H4 (cell line): Measurements from ENCODE around the genes ZC3H11B and C1orf115.

GRCh38 chr1:213462620-213462970 lies 411.6 kb downstream of the RPS6KC1 start:
- RAMPAGE, long total RNA = no peak

GRCh38 chr1:213658633-213658989 lies 329.2 kb upstream of the PROX1 start:
- RAMPAGE, long total RNA = no peak

DNA sequence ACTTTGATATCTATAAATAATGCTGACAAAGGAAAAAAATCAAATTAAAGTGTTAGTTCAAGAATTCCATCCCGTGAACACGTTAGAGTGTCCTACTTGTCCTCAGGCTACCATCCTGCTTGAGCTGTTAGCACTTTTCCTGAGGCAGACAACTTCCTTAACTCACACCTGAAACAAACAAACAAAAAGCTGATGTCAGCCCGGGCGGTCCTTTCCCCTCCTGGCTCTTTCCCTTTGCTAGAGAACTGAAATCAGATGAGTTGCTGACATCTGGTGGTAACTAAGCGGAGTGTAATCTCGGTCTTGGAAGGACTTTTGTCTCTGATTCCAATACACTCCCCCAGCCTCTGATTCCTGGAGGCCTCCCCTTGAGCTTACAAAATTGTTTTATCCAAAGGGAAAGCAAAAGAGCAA lies 135.3 kb downstream of the PROX1 start:
- RAMPAGE, long total RNA = no peak

DNA sequence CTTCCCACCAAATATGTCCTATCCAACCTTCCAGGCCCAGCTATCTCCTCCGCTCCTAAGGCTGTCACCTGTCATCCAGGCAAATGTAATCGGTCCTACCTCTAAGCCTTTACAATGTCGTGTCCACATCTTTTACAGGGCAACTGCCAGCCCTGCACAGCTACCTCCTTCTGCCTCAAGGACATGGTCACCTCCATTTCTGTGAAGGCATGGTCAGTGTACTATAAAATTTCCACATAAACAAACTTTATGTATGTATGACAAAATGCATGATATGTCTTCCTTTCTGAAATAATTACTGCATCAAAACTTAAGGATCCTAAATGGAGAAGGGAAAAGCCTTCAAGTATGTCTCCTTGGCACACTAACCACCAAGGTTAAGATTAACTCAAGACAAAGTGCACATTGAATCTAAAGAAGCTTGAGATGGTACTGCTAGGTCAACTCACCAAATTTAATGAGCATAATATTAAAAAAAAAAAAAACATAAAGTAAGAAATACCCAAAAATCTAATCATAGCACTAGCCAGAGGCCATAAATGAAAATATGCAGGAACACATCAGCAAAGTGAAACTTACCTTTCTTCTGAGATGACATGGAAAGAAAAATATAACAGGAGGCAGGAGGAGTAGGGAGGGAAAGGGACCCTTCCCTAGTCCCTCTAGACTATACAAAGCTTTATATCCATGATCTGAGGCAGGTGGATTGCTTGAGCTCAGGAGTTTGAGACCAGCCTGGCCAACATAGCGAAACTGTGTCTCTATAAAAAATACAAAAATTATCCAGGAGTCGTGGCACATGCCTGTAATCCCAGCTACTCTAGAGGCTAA lies 34.2 kb downstream of the PTPN14 start:
- RAMPAGE, long total RNA = no peak

DNA sequence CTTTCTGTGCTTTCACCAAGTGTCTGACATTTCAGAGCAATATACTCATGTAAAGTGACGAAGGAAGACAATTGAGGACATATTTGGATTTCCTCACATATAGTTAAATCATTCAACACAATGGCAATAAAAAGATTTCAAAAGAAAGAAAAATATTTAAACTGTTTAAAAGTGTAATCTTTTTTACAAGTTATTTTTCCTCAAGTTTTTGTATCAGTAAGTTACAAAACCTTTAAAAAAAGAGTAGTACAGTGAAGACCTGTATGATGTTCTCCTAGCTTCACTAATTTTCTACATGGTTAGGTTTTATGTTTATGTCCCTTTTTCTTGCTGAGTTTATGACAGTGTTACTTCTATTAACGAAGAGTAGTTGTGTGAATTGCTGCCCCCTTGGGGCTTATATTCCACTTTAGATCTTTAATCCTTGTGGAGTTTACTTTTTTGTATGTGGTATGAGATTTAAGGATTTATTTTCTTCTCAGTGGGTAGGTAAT lies 14.6 kb downstream of the KCTD3 start:
- RAMPAGE, long total RNA = no peak

DNA sequence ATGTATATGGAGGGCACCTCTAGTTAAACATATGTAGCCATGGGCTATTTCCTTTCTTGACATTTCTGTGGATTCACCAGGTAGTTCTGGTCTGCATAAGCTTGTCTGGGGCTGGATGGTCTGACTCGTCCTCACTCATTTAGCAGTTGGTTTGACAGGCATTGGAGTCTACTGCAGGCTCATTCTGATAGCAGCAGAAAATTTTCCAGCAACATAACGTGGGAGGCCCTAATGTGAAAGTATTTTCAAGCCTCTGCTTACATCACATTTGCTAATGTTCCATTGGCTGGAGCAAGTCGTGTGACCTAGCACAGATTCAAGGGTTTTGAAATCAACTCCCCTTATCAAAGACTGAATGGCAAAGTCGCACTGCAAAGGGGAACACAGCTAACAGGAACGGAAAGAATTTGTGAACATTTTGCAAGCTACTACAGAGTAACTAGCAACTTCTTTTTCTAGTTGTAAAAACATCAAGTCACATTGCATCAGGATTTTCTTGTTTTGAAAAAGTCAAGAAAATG lies 2.3 kb upstream of the USH2A start:
- RAMPAGE, long total RNA = no peak

DNA sequence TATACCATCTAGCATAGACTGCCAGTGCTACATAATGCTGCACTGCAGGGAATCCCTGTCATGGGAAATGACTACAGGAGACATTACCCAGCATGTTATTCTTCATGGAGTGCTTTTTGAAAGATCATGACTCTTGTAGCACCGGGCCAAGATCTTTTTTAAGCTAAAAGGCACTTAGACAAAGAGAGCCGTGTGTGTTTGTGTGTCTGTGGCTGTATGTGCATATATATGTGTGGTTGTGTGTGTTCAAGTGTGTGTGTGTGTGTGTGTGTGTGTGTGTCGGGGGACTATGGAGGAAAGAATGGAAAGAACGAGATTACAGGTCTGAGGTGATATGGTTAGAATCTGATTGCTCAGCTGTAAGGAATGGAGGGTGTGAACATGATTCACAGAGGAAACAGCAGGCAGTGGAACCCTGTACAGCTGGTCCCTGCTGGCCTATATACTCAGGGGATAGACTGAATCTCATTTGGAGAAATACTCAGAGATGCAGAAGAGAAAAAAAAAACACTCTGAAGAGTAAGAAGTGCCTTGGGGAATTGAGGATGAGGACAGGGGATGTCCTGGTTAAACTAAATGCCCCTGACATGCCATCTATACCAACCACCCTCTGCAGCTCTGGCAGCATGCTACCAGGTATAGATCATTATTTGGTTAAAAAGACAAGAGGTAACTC lies 180.1 kb upstream of the ESRRG start:
- RAMPAGE, long total RNA = no peak

DNA sequence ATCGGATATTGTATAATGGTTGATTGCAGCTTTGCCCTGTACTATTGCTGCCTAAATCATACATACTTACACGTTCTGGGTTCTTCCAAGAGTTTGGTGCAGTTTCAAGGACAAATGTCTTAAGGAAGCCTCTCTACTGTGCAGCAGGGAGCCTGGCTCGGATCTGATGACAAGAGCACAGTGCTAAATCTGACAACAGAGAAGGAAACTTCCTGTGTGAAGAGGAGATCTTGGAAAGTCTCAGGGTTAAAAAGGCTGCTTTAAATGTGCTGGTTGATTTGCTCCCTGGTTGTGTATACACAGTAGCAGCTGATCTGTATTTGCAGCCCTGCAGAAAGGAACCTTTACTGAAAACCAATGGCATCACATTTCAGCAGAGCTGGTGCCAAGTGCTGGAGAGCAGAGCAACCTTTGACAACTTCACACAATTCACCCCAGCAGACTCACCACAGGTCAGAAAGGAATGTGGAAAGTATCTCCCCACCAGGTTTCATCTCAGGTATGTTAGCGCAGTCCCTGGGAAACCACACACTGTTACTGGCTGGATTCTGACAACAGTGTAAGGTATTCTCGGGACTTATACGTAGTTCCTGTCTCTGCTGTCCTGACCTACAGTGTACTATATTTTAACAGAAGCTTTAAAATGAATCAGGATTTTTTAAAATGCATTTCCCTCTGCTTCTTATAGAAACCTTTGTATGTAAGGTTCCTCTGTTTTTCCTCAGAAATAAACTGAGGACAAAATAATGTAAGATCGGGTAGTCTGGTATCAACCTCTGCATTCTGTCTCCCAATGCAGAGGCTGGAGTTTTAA lies 355.0 kb upstream of the ESRRG start:
- RAMPAGE, long total RNA = no peak

DNA sequence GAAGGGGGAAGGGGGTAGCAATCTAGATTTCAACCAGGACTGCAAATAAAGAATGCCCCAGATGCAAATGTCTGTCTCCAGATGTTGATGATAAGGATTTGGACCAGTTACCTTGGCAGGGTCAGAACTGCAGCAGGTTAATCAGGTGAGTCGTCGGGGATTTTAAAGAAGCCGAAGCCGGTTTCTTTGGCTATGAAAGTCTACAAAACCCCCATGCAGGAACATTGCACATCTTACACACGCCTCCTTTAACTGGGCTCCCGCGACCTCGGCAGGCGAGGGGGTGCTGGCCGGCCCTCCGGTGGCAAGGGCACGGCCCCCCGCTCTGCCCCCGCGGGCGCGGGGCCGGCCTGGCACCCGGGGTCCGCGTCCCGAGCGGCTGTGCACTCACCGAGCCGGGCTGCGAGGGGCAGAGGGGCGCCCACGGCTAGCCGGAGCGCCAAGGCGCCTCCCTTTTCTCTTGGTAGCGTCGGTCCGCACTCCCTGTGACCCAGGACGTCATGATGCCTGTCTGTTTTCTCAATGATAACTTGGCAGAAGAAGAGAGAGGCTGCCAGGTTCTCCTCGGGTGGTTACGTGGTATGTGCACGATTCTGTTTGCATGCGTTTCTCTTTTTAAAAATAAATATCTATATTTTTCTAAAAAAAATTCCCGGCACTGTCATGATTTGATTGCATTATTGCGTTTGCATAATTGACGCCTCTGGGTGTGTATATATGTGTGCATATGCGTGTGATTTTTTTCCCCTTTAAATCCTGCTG lies 366.3 kb upstream of the ESRRG start:
- RAMPAGE, long total RNA = no peak

- RAMPAGE, long total RNA = no peak
Observed at GRCh38 chr1:218348093-218348429, 2.9 kb downstream of the TGFB2 start.

GRCh38 chr1:218459314-218459831 lies 114.2 kb downstream of the TGFB2 start:
- RAMPAGE, long total RNA = no peak

- RAMPAGE, long total RNA = no peak
Observed at GRCh38 chr1:218473520-218474086, 128.5 kb downstream of the TGFB2 start.

- RAMPAGE, long total RNA = no peak
Observed at GRCh38 chr1:219612975-219613247, at the start of gene ZC3H11B. Gene ZC3H11B (minus strand): TSS chr1:219613105.

- RAMPAGE, long total RNA = no peak
Observed at GRCh38 chr1:219740650-219740991, 127.7 kb upstream of the ZC3H11B start.

DNA sequence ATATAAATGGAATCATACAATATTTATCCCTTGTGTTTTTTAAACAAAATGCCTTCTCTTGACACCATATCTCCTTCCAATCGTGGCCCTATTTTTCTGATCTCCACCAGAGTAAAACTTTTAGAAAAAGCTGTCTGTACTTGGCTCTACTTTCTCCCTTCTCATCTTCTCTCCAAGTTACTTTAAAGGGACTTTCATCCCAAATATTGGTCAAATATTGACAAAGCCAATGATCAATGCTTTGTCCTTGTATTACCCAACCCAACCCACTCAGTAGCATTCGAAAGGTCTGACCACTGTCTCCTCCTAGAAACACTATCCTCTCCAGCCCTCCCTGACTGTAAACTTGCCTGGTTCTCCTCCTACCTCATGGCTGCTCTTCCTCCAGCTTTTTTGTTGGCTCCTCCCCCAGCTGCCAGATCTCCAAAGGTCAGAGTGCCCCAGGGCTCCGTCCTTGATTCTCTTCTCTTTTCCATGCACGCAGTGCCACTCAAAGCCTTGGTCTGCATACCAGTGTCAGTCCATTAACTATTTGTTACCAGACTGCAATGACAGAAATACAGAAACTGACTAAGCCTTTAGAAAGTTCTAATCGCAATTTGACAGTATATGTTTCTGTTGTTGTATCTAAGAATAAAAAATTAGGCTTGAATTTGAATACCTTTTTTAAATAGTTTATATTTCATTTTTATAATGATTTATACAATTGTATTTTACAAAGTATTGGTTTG lies 44.4 kb downstream of the SLC30A10 start:
- RAMPAGE, long total RNA = no peak

- RAMPAGE, long total RNA = no peak
Observed at GRCh38 chr1:219926127-219927057, 2.0 kb downstream of the SLC30A10 start.

DNA sequence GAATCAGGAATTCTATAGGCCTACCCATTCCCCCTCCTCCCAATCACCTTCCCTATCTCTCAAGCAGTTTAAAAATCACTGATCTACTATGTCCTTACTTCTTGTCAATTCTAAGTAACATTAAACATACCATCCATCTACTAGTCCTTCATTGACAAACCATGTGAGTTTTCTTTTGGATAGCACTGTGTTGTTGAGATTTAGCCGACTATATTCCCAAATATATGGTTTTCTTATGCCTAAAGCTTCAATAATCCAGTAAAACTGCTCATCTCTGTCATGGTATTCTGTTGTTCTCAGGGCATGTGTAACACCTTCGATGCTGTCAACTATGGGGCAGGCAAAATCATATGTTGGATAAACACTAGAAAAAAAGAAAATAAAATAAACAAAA lies 26.4 kb downstream of the EPRS1 start:
- RAMPAGE, long total RNA = no peak

- RAMPAGE, long total RNA = no peak
Observed at GRCh38 chr1:220090195-220090713, 666 bp upstream of the BPNT1 start.

- RAMPAGE, long total RNA = no peak
Observed at GRCh38 chr1:220642967-220643509, 47.1 kb upstream of the C1orf115 start.

DNA sequence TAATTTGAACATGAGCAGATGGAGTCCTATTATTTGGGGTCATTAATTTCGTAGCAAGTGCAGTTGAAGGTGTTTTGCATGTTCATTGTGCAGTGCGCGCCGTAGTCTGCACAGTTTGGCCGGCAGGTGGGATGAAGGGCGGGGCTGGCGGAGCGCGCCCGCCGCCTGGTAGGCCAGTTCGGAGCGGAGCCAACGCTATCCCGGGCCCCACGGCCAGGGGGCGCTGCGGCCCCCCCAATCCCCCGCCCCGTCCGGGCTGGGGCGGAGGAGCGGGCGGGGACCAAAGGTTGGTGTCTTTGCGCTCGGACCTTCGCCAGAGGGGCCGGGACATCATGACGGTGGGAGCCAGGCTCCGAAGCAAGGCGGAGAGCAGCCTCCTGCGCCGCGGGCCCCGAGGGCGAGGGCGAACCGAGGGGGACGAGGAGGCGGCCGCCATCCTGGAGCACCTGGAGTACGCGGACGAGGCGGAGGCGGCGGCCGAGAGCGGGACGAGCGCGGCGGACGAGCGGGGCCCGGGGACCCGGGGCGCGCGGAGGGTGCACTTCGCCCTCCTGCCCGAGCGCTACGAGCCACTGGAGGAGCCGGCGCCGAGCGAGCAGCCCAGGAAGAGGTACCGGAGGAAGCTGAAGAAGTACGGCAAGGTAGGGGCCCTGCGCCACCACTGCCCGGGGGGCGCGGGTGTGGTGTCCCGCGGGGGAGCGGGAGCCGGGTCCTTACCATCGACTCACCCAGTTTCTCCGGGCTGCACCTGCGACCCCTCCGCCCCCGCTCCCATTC lies at the start of gene C1orf115:
TSS of gene C1orf115 (plus strand) at position 293 of the 777 bp plus-strand sequence.
- RAMPAGE, long total RNA = no peak